Cerebellum (tissue), 5 donors: Measurements from ENCODE around the genes APOBEC3A and ATF4.

DNA sequence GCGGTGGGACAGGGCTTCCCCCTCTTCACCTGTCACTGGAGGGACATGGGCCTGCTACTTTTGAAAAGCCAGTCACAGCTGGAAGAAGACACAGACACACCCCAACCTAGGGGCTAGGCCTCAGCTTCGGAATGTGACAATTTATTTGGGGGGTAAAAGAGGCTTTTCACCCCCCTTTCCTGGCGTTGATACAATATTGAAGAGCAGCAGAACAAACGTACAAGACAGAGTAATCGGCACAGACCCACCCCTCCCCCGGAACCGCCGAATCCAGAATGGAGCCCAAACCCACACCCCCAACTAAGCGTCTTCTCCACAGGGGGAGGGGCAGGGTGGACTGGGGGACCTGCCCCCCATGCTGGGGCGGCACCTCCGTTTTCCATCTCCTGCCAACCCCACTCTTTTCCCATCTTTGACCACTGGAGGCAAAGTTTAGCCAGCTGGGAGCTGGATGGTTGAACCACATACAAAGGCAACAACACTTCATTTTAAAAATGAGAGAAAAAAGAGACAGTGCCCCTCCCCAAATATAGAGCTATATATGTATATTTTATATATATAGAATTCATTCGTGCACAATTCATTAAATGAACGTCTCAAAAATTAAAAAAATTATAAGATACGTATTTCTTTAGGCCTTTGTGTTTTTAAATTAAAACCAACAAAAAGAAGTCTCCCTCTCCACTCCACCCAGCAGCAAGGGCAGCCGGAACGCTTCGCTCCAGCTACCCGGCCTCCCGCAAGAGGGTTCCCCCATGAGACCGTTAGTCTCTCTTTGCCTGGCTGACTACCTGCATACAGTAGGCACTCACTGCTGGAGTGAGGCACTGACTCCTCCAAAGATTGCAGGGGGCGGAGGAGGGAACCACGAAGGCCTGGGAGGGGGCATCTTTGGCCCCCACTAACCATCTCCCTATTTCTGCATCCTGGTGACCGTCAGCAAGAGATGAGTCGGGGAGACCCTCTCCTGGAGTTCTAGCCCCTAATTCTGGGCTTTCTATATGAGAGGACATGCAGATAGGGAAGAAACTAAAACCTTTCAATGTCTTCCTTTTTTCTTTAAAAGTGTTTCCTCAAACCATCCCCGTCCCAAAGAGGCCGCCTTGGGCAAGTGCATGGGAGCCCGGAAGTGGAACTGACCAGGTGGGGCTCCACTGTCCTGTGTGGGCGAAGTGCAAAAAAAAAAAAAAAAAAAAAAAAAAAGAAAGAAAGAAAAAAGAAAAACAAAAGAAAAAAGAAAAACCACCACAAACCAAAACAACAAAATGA, 10.2 kb downstream of the CBX6 start:
- PRO-cap, 3 experiments, result no peak in any of the 3 experiments
- RAMPAGE, long total RNA, result no peak

DNA sequence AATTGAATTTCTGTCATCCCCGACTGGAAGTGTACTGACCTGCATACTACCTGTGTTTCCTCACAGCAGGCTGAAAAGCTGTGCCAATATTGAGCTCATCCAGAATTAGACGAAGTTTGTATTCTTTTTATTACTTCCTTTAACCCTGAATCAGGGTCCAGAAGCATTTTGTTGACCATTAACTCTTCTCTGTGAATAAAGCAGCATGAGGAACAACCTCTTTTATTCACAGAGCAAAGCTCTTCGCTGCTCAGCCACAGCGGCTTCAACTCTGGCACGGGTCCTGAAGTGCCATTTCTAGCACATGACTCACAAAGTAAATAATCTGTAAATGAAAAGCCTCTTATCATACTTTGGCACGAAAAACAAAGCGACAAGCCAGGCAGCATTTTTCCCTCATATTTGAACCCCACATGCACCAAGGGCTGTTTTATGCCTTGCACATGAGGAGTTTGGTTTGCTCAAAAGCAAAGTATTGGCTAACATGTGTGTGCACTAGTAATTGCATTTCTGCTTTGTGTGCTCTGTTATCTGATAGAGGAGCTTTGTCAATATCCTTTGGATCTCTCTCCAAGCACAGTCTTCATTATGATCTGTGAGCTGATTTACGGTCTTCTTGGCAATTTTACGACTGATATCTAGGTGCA, 33.0 kb upstream of the APOBEC3A start:
- PRO-cap, 3 experiments, result no peak in any of the 3 experiments
- RAMPAGE, long total RNA, result no peak

GRCh38 chr22:38943327-38943725, 14.1 kb upstream of the APOBEC3A start:
- PRO-cap, 3 experiments, result no peak in any of the 3 experiments
- RAMPAGE, long total RNA, result no peak

- PRO-cap, 3 experiments, result no peak in any of the 3 experiments
- RAMPAGE, long total RNA, result no peak
These were observed 5.0 kb upstream of the APOBEC3A start for GRCh38 chr22:38952345-38952918.

GRCh38 chr22:38953228-38953868, 4.1 kb upstream of the APOBEC3A start:
- PRO-cap, 3 experiments, result no peak in any of the 3 experiments
- RAMPAGE, long total RNA, result no peak

DNA sequence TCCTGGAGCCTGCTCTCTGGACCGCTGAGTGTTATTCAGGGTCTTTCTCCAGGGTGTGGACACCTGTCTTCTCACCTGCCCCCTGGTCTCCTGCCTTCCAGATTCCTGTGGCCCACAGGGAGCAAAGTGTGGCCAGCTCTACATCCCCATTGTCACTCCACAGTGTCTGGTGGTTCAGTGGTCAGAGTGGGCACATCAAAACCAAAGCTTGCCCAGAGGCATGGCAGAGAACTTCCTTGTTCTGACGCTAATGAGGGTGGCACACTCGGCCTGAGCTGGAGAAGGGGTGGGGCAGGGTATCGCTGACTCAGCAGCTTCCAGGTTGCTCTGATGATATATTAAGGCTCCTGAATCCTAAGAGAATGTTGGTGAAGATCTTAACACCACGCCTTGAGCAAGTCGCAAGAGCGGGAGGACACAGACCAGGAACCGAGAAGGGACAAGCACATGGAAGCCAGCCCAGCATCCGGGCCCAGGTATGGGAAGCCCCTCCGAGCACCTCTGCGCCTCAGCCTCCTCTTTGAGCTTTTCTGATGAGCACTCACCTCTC, at the start of gene APOBEC3A:
TSS of gene APOBEC3A (plus strand) at position 365 of the 550 bp plus-strand sequence.
- PRO-cap, 3 experiments, result no peak in any of the 3 experiments
- RAMPAGE, long total RNA, result no peak

DNA sequence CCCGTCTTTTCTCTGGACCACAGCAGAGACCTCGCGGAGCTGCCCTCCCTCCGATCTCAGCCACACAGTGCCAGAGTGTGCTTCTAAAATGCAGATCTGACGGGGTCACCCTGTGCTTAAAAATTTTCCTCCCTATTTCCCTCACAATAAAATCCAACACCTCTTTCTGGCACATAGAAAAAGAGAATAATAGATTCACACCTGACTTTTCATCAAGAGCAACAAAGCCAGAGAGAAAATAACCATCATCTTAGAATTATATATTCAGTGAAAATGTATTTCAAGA, 1.1 kb upstream of the CBX7 start:
- PRO-cap, 3 experiments, result no peak in any of the 3 experiments
- RAMPAGE, long total RNA, result no peak

DNA sequence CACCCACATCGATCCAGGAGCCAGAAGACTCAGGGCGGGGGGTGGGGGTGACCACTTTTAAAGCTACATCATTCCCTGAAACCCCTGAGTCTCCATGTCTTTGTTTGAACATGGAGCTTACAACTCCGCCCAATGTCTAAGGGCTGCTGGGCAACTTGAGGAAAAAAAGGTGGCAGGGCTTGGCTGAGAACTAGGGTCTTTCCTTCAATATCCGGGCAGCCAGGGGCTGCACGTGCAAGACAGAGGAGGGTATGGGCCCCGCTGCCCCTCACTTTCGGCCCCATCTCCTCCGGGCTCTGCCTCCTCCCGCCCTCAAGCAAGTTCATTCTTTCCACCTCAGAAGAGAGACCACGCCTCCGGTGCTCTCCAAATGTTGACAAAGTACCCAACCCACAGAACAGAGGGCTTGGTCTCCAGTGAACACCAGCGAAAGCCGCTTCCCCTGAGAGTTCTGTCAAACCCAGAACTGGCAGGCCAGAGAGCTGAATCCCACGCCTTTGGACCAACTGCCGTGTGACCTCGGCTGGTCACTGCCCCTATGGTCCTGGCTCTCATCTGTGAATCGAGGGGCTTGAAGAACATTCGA, 7.4 kb downstream of the PDGFB start:
- PRO-cap, 3 experiments, result no peak in any of the 3 experiments
- RAMPAGE, long total RNA, result no peak

- PRO-cap, 3 experiments, result peak in 2 of 3 experiments; most common plus-strand start chr22:39242193 (in 1); most common minus-strand start chr22:39242087 (in 1)
- RAMPAGE, long total RNA, result no peak
These were observed 2.6 kb downstream of the PDGFB start for GRCh38 chr22:39241903-39242779.

DNA sequence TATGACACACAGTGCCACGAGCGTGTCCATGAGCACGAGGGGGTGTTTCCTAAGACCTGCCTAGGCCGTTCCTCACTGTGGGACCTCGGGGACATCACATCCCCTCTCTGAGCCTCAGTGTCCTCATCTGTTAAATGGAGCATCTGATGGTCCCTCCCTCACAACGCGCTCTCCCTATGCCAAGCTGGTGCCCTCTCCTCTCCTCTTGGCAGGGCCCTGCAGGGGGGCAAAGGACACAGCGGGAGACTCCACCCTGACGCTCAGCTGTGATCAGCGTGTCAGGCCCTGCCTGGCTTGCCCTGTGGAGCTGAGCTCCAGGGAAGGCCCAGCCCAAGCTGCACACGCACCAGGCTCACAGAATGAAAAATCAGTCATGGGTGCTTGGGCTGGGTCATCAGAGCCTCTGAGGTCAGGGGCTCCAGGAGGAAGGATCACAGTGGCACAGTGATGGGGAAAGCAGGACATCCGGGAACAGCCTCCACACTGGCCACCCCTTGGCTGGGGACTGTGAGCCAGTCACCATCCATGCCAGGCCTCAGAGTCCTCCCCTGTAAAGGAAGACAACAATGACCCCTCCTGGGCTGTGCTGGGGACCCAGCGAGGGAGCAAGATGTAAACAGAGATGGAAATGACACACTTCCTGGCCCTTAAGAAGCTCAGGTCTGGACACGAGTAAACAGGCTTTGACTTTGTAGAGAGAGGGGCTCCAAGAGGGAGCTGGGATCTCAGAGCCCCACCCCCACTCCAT, 36.7 kb downstream of the RPL3 start:
- PRO-cap, 3 experiments, result peak in 1 of 3 experiments; most common plus-strand start position 686 of the sequence (in 1)
- RAMPAGE, long total RNA, result no peak

GRCh38 chr22:39312698-39313030, 6.8 kb downstream of the RPL3 start:
- PRO-cap, 3 experiments, result no peak in any of the 3 experiments
- RAMPAGE, long total RNA, result no peak

GRCh38 chr22:39405369-39406104, 6.0 kb downstream of the TAB1 start:
- PRO-cap, 3 experiments, result peak in 1 of 3 experiments; most common plus-strand start chr22:39405520 (in 1); most common minus-strand start chr22:39405487 (in 1)
- RAMPAGE, long total RNA, result no peak

DNA sequence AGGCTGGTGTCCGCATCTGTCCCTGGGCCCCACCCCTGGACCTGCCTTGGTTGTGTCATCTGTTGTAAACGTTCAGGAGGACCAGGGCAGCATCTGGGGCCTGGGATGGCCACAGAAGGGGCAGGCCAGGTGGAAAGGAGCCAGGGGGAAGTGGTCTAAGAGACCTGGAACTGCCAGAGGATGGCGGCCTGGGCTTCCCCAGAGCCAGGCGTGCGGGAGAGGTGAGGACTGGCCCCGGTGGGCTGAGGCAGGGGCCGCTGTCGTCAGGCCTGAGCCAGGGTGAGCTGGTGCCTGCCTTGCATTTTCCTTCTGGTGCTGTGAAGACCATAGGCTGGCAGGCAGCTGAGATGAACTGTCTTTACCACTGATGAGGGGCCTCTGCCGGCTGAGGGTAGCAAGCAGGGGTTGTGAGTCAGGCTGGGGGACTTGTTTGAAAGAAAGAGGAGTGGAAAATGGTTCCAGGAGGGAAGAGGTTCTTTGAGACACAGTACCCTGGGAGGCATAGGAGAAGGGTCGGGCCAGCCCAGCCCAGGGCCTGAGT, 26.0 kb upstream of the MGAT3 start:
- PRO-cap, 3 experiments, result no peak in any of the 3 experiments
- RAMPAGE, long total RNA, result no peak

GRCh38 chr22:39431686-39432181, 25.1 kb upstream of the MGAT3 start:
- PRO-cap, 3 experiments, result peak in 1 of 3 experiments; most common plus-strand start chr22:39431948 (in 1)
- RAMPAGE, long total RNA, result no peak

DNA sequence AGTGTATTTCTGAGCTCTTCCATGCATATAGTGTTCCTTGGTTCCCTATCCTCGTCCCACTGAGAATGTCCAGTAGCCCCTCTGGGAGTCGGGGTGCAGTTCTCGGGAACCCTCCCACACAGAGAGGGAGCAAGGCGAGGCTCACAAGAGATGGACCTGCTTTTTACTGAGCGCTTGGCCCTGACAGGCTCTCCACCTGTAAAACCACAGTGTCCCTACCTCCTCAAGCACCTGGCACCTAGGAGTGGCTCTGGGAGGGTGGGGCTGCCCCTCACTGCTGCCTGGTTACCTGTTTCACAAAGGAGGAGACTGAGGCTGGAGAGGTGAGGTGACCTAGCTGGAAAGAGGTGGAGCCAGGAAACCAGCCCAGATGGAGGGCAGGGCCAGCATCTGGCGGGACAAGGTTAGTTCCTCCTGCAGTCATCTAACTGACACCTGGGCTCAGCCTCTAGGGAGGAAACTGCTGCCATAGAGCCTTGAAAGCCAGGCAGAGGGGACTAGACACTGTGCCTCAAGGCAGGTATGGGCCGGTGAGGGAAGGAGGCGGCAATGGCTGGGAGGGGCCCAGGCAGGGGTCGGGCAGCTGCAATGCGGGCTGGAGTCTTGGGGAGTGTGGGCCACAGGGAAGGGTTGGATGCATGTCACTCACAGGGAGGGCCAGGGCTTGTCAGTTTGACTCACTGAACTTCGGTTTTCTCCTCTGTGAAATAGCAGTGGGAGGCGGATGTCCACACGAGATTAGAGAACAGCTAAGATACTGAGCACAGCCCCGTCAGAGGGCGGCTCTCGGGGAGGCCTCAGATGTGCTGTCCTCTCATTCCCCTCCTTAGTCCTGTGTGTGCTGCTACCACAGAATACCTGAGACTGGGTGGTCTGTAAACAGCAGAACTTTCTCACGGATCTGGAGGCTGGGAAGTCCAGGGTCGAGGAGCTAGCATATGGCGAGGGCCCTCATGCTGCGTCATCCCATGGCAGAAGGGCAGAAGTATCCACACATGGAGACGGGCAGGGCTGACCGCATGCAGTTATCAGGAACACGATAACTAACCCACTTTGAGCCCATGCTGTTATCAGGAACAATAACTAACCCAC, 15.9 kb downstream of the MGAT3 start:
- PRO-cap, 3 experiments, result no peak in any of the 3 experiments
- RAMPAGE, long total RNA, result no peak

- PRO-cap, 3 experiments, result no peak in any of the 3 experiments
- RAMPAGE, long total RNA, result no peak
These were observed 16.5 kb downstream of the MGAT3 start for GRCh38 chr22:39473449-39473665.

DNA sequence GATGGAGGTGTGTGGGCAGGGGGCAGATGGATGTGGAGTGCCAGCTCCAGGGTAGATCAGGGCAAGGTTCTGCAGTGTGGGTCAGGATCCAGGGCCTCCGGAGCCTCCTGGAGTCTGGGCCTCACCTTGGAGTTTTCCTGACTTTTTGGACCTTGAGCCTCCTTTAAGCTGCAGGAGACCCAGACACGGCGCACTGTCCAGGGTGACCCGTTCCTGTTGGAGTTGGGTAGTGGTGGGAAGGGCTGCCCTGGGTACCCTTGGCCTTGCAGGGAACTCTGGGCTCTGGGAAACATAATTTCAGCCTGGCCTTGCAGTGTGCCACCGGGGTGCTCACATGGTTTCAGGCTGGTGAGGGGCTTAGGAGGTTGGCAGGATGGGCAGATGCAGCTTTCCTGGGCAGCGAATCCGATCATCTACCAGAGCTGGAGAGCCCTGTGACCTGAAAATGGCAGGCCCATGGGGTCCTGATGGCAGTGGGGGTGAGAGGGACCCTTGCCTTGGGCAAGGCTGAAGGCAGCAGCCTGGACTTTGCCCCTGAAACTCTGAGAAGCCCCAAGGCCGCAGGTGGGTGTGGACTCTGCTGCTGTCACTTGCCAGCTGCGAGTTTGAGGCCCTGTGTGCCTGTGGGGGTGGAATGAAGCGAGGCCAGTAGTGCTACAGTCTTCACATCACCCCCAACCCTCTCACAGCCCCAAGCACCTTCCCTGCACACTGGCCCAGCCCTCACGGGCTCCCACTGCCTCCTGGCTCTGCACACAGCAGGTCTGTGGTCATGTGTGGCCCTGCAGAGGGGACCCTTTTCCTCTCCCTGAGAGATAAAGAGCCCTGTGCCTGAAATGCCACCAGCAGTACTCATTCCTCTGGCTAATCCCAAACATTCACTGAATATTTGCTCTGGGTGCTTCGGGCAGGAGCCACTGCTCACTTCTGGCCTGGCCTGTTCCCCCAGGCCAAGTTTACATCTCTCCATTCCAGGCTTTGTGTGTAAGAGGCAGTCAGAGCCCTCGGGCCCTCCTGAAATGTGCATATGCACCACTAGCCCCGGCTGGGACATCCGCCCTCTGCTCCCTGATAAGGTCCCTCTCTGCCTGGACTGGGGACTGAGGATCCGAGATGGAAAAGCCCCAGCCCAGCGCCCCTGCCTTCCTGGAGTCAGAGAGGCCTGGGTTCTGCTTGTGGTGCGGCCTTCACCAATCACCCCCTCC, 17.4 kb downstream of the MGAT3 start:
- PRO-cap, 3 experiments, result no peak in any of the 3 experiments
- RAMPAGE, long total RNA, result no peak

GRCh38 chr22:39486749-39487100, 15.4 kb upstream of the MIEF1 start:
- PRO-cap, 3 experiments, result peak in 1 of 3 experiments; most common minus-strand start chr22:39486967 (in 1)
- RAMPAGE, long total RNA, result no peak

- PRO-cap, 3 experiments, result peak in 1 of 3 experiments; most common plus-strand start chr22:39520564 (in 1)
- RAMPAGE, long total RNA, result no peak
These were observed at the start of gene ATF4 for GRCh38 chr22:39520367-39520935. Gene ATF4 (plus strand): TSS chr22:39520562.

GRCh38 chr22:39527480-39528214, 4.9 kb downstream of the RPS19BP1 start:
- PRO-cap, 3 experiments, result peak in 1 of 3 experiments; most common plus-strand start chr22:39527905 (in 1); most common minus-strand start chr22:39527806 (in 1)
- RAMPAGE, long total RNA, result no peak